Vein endothelial cell (primary cell): ENCODE data around the genes GRXCR1, GUF1 and CNGA1.

- CAGE, long polyA plus RNA, result no peak
These were observed 132.5 kb downstream of the RBM47 start for GRCh38 chr4:40497179-40497633.

DNA sequence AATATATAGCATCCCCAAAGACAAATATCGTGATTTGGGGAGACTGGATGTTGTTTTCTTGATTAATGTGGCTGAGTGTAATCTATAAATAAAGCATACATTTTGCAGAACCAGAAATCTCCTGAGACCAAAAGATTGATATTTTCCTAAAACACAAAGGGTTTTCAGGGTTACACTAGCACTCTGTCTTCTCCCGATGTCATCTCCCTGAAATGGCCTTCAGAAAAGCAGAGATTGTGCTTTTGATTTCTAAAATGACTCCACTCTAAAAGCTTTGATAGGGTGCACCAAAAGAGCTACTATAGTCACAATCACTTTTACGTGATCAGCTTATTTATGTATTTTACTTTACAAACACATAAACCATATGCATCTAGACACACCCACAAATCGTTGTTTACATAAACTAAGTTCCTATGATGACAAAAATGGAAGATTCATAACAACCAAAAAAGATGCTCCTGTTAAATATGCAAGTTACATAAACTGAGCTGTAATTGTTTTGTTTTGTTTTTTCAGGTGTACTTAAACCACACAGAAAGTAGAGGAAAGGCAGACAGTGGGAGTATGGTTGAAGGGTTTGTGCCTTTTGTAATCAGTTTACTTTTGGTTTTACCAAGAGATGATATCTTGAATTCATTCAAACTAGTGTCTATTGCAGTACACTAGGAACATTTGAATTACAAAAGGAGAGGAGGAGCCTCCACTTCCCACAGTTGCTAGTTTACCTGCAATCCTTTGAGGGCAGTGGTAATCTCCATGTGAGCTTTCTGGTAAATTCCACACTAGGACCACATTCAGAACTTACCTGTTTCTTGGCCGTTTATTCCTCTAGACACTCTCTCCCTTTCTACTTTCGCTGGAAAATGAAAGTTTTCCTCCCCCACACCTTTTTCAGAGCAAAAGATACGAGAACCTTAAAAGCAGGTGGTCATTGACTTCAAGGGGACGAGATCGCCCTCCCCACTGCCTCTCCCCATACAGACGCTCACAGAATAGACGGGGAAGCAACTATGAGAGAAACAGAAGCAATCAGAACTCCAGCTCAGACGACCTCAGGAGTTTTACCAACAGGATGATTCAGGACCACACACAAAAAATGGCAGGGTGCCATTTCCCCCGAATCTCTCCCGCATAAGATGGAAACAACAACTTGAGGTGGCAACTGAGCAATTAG lies 3.5 kb downstream of the RBM47 start:
- CAGE, long polyA plus RNA, result no peak

DNA sequence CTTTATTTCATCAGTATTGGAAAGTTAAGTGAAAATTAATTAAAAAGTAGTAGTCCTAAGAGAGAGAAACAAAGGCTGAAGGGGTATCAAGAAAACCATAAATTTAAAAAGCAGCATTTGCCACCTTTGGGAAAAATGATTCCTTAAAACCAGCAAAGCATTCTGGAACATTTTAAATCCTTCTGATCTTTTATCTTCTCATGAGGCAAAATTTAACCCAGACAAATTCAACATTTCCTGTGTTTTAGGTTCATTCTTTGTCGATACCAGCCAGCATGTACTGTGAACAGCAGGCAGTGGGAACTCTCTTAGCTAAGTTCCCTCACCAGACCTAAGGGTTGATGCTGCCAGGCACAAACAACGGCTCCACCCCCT lies 2.3 kb upstream of the RBM47 start:
- CAGE, long polyA plus RNA, result no peak

DNA sequence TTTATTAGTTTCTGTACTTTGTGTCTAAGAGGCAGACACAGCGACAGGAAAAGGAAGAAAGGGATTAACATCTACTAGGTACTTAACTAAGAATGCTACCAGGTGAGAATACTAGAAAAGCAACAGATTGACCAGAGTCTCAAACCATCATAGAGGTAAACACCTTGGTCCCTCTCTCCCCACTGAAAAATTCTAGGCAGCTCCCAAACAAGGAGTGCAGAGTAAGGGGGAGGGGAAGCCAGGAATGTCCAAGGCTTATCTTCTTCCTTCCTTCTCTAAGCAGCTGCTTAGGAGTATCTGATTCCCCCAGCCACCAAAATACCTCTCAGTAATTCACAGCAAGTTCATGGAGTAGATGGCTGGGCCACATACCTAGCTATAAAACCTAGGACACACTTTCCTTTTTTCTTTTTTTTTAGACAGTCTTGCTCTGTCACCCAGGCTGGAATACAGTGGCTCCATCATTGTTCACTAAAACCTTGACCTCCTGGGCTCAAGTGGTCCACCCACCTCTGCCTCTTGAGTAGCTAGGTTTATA lies 80.7 kb downstream of the APBB2 start:
- CAGE, long polyA plus RNA, result no peak

GRCh38 chr4:41361353-41361658 lies 104.6 kb downstream of the UCHL1 start:
- CAGE, long polyA plus RNA, result no peak

DNA sequence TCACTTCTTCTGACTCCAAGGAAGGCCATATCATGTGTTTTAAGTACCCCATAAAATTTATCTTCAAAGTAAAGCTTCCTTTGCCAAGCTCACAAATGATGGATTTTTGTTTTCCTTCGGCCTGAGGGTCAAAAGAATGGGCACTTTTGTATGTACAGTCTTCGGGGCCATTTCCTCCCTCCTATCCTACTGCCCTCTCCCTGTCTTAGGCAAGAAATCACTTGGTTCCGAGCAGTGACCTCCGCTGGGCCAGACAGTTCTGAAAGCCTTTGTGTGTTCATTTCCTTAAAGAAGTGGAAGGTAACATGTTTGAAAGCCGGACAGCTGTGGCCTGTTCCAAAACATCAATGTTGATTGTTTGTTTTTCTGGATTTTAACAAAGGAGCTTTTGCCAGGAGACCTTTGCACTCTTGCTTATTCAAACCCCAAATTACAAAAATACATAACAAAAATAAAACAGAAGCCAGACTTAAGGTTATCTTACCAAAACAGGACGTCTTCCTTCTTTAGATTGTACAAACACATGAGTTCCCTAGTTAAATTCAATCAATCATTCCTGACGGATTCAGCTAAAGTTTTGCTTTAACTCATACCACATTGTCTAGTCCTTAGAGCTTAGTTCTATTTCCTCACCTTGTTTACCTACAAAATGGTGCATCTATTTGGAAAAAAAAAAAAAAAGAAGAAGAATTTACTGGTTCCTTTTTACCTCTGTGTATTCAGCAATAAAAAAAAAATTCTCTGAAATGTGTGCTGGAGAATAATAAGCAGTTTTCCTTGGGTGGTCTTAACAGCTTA lies 110.5 kb upstream of the LIMCH1 start:
- CAGE, long polyA plus RNA, result no peak

GRCh38 chr4:41435617-41436030 lies 102.3 kb upstream of the LIMCH1 start:
- CAGE, long polyA plus RNA, result no peak

- CAGE, long polyA plus RNA, result no peak
These were observed 36.5 kb upstream of the LIMCH1 start for GRCh38 chr4:41501514-41501771.

GRCh38 chr4:41507838-41508231 lies 30.1 kb upstream of the LIMCH1 start:
- CAGE, long polyA plus RNA, result no peak

GRCh38 chr4:41570361-41571563 lies 32.8 kb downstream of the LIMCH1 start:
- CAGE, long polyA plus RNA, result no peak

DNA sequence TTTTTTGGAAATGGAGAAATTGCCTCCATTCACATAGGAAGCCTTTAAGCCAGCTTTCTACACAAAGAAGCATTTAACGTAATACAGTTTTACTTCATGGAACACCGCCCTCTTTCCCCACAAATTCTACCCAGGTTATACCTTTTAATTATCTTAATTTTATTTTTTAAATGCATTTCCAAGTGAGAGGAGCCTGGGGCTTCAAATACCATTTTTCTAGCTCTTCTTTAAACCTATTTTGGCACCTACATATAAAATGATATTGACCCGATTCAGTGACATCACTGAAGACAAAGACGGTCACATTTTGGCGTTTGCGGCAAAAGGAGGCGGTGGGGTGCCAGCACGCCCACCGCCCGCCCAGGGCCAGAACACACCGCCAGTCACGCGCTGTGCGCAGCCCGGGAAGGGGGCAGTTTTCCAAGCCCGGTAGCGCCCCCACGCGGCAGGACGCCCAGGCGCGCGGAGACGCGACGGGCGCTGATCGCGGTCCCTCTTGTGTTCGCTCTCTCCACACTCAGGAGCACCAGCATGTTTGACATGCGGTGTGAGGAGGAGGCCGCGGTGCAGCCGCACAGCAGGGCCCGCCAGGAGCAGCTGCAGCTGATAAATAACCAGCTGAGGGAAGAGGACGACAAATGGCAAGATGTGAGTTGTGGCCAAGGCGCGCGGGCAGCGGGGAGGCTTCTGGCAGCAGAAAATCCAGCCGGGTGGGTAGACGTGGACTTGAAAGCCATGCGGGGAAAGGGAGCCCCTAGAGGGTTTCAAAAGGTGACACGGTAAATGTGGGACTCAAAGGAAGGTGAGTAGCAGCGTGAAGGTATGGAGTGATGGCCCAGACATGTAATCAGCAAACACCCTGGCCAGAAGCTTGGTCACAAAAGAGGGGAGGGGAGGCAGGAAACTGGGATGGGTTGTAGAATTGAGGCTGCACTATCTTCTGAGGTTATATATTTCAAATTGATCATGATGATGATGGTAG lies 104.3 kb downstream of the PHOX2B start:
- CAGE, long polyA plus RNA, result no peak

GRCh38 chr4:41934480-41934847 lies 765 bp upstream of the TMEM33 start:
- CAGE, long polyA plus RNA, result no peak

DNA sequence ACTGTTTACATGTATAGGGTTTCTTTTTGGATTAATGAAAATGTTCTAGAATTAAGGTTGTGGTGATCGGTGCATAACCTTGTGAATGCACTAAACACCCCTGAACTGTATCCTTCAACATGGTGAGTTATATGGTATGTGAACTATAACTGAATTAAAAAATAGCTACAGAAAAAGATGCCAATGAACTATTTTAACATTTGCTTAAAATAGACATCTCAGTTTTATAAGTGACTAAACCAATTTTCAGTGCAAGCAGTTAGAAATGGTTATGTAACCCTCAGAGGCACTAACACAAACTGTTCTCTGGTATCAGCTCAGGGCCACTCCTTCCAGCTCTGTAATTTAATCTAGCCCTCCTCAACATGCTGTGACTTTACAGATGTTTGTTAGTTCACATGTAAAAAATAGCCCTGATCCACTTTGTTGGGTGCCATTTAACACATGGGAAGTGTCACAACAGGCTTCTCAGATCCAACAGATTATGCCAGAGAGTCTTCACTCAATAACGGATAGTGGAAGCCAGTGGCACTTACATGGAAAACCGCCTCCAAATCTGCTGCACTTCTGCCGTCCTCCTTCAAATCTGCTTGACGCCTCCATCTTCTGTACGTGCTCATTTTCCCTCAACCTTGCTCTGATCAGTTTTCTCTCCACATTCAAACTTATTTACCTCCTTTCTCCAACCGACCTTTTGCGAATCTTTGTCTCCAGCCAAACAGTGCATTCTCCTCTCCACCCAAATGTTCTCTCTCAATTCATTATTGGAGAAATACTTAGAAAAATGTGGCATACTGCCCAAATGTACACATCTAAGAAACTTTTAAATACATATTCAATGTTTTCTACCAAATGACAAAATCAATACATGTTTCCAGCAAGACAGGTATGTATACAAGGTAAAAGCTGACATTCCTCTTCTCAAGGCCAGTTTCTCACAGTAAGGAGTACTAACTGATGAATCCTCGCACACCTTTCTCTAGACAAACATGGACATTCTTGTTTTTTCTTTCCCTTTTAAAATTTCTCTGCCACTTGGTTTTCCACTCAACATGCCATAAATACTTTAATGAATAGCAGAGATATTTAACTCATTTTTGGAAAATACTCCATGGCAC lies 51.5 kb downstream of the ATP8A1 start:
- CAGE, long polyA plus RNA, result no peak

DNA sequence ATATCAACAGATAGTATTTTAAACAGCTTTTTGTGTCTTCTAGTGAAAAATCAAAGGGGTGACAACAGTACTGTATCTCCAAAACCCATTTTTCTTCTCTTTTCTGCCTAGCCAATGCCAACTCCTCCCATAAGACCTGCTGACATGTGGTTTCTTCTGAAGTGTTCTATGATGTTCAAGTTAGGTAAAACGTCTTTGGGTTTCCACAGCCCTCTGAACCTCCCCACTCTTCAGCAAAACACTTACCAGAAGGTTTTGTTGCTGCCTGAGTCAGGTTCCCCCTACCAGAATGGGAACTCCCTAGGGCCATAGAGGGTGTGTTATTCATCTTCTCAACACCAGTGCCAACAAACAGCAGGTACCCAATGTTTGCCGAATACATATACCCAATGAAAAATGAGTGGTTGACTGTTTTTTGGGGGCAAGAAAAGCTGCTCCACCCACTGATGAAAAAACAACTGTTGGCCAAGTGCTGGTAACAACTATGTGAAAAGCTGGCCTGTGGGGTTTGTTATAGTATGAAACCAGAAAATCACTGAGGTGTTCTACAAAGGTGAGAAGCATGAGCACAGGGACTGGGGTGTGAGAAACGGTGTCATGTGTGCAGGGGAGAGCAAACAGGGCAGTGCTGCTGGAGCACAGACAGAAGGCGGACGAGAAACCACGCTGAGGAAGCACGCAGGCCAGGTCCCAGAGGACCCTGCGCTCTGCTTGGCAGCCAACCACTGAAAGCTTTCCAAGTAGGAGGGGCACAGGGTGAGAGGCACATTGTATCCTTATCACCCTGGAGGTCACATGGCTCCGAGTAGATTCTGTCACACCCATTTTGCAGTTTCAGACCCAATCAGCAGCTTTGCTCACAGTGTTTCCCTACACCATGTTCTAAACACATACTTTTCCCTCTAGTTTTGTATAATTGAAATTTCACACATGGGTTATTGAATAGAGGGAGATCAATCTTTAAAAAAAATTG lies 28.9 kb downstream of the ATP8A1 start:
- CAGE, long polyA plus RNA, result no peak

DNA sequence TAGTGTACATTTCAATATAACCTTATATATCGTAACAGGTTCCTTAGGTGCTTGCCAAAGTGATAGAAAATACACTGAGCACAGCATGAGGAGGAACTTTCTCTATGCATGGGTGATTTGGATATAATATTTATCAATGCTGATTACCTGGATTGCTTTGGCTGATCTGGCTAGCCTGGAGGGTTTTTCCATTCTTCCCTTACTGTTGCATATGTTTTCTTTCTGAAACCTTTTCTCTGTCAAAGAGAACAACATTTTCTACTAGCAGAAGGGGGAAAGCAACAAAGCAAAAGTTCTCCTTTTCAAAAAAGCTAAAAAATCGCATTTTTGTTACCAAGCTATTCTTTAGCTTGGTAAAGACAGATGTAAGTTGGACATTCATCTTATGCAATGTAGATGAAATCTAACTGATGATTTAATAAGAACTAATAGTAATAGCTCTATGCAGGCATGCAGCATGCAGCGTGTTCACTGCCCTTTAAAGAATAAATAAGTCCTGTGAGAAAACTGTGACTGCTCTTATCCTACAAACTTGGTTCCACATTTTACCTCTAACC lies at the start of gene GRXCR1:
TSS of gene GRXCR1 (plus strand) at position 424 of the 557 bp plus-strand sequence.
- CAGE, long polyA plus RNA, result no peak

GRCh38 chr4:44677877-44679054 lies at the start of gene GUF1:
GUF1 (plus strand) TSS chr4:44678420.
- CAGE, long polyA plus RNA, result no peak

DNA sequence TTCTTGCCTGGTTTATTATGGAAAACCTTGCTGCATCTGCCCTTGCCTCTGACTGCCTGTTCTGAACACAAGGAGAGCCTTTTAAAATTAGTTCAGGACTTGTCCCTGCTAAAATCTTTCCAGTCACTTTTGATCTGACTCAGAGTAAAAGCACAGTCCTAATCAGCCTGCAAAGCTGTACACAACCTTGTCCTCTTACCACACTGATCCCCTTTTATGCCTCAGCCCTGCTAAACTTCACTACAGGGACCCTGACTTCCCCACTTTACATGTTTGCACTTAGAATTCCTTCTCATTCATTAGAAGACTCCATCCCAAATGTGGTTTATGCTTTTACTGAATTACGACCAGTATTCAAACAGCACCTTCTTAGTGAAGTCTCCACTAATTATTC lies 6.4 kb downstream of the GABRA4 start:
- CAGE, long polyA plus RNA, result no peak

DNA sequence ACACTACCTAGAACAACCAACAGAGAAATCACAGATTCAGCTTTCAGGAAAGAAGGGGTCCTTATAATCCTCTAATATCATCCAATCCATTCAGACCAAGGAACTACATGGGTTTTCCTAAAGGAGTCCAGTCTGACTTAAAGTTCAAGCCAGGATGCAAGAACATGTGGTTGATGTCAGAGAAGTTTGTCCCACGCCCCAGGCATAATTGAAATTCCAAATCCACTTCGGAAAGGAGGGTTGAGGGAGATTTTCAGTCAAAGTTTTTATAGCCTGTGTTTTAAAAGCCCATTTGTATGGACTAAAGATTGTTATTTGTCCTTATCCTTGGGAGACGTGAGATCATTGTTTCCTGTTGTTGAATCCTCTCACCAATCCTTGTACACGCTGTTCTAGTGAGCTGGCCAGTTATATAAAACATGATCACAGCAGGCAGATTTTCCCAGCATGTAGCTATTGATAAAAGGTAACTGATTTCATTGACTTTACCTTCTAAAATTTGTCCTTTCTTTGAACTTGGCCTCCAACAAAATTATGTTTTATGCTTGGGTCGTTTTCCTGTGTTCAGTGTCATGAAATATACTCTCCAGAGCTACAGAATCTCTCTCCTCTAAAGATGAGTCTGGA lies 92.7 kb downstream of the ATP10D start:
- CAGE, long polyA plus RNA, result no peak

GRCh38 chr4:47705333-47705934 lies 132.4 kb downstream of the CORIN start:
- CAGE, long polyA plus RNA, result no peak

DNA sequence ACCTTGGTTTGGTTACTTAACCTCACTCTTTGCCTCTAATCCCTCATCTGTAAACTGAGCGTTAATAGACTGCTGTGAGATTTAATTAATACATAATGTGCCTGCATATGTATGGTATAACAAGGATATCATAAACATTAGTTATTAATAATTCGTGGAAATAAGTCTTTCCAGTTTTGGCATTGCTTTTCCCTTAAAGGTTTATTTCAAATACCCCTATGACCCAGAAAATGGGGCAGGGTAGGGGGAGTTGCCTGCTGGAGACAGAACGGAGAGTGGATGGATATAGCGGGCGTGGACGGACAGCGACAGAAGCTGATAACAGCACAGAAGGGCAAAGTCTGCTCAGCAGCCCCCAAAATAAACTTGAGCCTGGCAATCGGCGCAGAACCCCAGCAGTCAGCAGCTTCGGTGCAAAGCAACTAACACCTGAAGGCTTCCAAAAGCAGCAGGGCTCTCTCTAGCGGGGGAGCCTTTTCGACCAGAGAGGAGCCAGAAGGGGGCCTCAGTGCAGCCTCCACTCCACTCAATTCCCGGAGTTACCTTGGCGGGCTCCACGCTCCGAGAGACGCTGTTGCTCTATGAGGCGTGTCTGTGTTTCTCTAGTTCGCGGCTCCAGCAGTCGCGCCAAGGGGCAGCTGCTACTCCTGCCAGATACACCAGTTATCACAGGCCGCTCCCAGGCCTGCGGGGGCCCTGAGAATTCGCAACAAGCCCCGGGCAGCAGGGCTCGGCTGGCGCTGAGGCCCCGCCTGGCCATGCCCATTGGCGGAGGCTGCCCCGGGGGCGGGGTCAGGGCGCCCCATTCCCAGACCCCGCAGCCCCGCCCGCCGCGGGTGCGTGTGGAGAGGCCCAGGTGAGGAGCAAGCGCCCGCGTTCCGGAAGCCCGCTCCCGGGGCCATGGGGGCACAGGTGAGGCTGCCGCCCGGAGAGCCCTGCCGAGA lies at the start of gene CNGA1:
TSS of gene CNGA1 (minus strand) at position 742 of the 944 bp plus-strand sequence.
- CAGE, long polyA plus RNA, result no peak